Gastrocnemius medialis (tissue), 3 donors: ENCODE data around the genes KIF3A and AFF4.

GRCh38 chr5:132557527-132558275, 924 bp downstream of the RAD50 start:
- PRO-cap: no peak
- RAMPAGE, long total RNA, 3 experiments: no peak in any of the 3 experiments

GRCh38 chr5:132736636-132737812, at the start of gene KIF3A:
Gene KIF3A (minus strand): TSS chr5:132737546.
- PRO-cap: no peak
- RAMPAGE, long total RNA, 3 experiments: start-site peak on the minus strand in 3 of 3 experiments, at chr5:132737518-132737571 at its widest, 36 to 149 reads per replicate

- PRO-cap: no peak
- RAMPAGE, long total RNA, 3 experiments: no peak in any of the 3 experiments
These were observed 13.9 kb downstream of the CCNI2 start for GRCh38 chr5:132760872-132761742.

DNA sequence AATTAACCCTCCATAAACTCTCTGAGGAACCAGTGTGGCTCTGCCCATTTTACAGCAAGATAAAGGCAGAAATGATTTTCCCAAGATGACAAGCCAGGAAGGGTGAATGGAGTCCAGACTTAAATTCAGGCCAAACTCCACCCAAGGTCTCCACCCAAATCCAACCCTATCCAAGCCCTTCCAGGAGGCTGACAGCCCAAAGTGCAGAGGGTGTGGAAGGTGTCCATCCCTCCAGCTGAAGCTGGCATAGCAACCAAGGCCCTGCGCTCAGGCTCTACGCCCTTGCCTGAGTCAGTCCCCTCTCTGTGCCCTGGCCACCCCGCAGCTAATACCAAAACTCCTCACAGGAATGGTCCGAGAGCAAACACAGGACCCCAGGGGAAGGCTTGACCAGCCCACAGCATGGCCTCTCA, 2.2 kb downstream of the SEPTIN8 start:
- PRO-cap: no peak
- RAMPAGE, long total RNA, 3 experiments: no peak in any of the 3 experiments

DNA sequence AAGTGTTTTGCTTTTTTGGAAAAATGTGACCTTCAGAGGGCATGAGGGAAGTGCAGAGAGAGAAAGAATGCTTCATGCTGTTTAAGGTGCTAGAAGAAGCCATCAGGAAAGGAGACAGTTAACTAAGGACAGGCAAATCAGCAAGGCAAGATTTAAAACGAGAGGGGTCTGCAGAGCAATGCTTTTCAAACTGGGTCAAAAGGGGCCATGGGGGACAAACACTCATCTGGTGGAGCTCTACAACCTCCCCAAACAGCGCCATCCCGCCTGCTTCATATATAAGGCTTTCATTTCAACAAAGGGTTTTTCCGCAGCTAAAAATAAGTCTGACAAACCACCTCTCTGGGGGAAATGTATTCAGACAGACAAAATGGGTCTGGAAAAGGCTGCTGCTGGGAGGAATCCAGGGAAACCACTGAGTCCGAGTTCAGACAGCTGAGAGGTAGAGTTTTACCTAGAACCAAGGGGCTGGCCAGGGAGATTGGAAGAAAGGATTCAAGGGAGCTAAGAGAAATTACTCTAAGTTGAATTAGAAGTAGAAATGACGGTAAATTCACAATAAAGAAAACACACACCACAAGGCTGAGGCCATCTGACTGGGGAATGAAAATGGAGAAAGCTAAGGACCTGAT, 8.3 kb upstream of the SEPTIN8 start:
- PRO-cap: no peak
- RAMPAGE, long total RNA, 3 experiments: no peak in any of the 3 experiments

GRCh38 chr5:132874640-132875466, 1.4 kb downstream of the LEAP2 start:
- PRO-cap: no peak
- RAMPAGE, long total RNA, 3 experiments: no peak in any of the 3 experiments

GRCh38 chr5:132934087-132935101, 29.0 kb downstream of the AFF4 start:
- PRO-cap: no peak
- RAMPAGE, long total RNA, 3 experiments: no peak in any of the 3 experiments

- PRO-cap: no peak
- RAMPAGE, long total RNA, 3 experiments: no peak in any of the 3 experiments
These were observed 11.9 kb downstream of the AFF4 start for GRCh38 chr5:132951579-132951854.

- PRO-cap: bidirectional peak, plus-strand start at chr5:132963720, minus-strand start at chr5:132963529
- RAMPAGE, long total RNA, 3 experiments: no peak in any of the 3 experiments
These were observed at the start of gene AFF4 for GRCh38 chr5:132963187-132964282. Gene AFF4 (minus strand): TSS chr5:132963634.

DNA sequence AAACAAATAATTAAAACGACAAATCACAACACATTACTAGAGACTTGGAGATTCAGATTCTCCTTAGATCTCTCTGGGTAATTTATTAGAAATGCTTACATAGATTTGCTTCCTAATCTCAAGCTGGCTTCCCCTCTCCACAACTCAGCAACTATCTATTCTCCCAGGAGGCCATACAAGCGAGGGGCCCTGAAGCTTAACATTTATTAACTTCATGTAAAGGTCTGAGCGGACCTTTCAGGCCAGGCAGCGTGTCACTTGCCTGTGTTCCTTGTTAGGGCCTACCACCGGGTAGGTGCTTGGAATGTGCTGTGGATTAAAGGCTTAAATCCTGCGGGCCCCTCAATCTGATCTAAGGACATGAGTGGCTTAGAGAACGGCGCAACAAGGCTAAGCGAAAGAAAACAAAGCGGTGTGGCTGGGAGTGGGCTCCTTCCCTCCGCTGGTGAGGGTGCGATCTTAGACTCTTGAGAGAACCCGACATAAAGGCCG, 735 bp upstream of the HSPA4 start:
- PRO-cap: no peak
- RAMPAGE, long total RNA, 3 experiments: no peak in any of the 3 experiments

- PRO-cap: no peak
- RAMPAGE, long total RNA, 3 experiments: no peak in any of the 3 experiments
These were observed 39.3 kb downstream of the HSPA4 start for GRCh38 chr5:133091028-133091602.

- PRO-cap: no peak
- RAMPAGE, long total RNA, 3 experiments: no peak in any of the 3 experiments
These were observed 118.9 kb downstream of the HSPA4 start for GRCh38 chr5:133170657-133171227.

DNA sequence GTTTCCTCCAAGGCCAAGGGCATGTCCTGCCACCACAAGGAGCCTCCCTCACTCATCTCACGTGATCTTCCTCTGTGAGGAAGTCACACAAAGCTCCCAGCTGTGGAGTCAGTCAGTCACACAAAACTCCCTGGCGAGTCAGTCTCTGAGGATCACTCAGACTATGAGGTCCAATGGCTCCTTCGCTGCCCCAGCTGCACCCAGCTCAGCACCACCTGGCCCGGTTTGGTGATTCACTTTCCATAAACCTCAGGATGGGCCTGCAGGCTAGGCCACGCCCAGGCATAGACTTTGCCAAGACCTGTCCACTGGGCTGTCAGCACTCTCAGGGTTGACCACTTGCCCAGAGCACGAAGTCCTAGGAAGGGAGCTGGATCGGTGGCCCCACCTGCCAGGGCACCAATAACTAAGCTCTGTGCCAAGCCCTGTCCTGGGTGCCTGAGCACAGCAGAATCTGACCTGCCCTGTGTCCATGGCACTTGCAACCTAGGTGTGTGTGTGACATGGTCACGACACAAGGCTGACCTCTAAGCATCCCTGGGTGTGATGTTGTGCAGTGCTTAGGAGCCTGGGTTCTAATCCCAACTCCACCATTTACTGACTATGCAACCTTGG, 233.9 kb downstream of the HSPA4 start:
- PRO-cap: bidirectional peak, plus-strand start at position 90 of the sequence, minus-strand start at position 54 of the sequence; bidirectional peak, plus-strand start at position 346 of the sequence, minus-strand start at position 227 of the sequence
- RAMPAGE, long total RNA, 3 experiments: no peak in any of the 3 experiments

DNA sequence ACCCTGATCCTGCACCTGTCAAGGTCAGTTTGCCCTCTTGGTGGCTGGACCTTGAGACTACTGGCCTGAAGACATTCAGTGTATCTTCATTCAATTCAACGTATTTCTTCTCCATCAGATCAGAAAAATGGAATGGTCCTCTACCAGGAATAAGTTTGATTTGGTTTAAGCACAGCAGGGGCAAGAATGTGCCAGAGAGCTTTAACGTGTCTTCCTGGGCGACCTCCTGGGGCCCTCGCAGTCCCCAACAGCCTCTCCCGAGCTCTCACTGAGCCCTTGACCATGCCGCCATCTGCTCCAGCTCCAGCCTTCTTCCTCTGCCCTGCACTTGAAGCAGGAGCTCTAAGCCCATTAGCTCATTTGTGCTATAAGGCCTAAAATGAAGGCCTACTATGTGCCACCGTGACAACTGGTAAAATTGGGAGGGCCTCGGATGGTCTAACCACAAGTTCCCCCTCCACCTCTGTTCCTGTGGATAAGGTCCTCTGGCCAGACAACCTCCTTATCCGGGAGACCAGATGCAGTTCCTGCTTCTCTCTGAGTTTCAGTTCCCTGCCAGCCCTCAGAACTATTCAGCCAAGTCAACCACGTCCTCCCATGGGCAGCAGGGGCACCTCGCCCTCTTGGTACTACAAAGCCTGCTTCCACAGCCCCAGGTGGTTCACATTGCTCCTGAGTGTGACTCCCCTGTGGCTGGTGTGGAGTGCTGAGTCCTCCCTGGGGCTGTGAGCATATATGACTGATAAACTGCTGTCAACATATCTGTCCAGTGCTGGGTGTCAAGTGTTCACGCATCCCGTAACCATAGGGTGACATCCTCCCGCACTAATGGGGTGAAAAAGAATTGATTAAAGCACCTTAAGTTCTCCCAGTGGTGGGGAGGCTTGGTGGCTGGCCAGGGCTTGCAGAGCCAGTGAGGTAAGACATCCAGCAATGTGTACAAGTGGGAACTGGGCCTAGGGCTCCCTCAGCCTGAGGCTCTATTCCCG, 35.8 kb downstream of the C5orf15 start:
- PRO-cap: no peak
- RAMPAGE, long total RNA, 3 experiments: no peak in any of the 3 experiments

GRCh38 chr5:133969648-133970839, 1.6 kb upstream of the C5orf15 start:
- PRO-cap: no peak
- RAMPAGE, long total RNA, 3 experiments: no peak in any of the 3 experiments

DNA sequence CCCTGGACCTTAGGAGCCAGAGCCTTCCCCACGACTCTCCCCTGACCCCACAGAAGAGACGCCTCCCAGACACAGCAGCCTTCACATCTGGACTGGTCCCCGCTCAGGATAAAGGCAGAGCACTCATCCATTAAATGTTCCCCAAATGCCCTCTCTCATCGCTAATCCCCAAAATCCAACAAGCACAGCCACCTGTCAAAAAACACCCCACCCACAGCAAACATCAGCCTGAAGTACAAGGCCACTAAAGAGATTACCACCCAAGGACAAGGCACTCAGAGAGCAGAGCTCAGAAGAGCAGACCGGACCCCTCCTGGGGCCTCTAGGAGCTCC, 9.9 kb downstream of the VDAC1 start:
- PRO-cap: no peak
- RAMPAGE, long total RNA, 3 experiments: no peak in any of the 3 experiments

DNA sequence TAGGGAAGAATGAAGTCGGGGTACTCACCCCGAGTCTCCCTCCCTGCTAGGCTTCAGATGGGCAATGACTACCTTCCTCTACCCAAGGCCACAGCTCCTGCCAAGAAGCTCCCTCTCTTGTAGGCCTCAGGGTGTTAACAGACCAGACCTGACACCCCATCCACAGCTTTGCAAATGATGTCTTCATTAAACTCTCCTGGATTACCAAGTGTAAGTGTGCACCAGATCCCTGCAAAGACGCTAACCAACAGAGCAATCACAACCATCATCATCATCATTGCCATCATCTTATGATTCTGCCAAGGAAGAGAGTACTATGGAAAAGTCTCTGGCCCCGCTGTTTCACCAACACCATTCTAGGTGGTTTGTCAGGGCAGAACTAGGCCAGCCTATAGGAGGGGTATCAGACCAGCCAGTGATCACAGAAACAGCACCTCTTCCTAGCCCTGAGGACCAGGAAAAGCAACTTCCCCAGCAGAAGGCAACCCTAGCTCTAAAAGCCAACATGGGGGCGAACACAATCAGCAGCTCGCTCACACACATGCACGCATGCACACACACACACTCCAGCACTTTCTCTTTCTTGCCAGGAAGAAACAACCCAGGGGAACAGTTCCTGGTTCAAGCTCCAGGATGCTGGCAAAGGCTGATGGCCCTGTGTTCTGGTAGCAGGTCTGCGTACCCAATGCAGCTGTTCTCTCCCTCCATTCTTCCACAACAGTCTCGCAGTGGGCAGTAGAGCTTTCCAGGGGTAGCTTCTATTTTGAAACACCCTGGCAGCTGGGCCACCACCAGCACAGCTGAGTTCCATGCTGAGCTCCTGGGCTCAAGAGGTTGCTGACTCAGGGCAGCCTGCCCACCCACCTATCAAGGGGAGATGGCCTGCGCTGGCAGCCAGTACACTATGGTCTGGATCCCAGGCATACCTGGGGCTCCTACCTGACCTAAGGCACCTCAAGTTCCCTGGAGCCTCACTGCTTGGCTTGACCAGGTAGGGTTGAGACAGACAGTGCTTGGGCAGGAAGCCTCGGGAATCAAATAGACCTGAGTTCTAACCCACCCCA, 4.9 kb downstream of the VDAC1 start:
- PRO-cap: no peak
- RAMPAGE, long total RNA, 3 experiments: no peak in any of the 3 experiments

DNA sequence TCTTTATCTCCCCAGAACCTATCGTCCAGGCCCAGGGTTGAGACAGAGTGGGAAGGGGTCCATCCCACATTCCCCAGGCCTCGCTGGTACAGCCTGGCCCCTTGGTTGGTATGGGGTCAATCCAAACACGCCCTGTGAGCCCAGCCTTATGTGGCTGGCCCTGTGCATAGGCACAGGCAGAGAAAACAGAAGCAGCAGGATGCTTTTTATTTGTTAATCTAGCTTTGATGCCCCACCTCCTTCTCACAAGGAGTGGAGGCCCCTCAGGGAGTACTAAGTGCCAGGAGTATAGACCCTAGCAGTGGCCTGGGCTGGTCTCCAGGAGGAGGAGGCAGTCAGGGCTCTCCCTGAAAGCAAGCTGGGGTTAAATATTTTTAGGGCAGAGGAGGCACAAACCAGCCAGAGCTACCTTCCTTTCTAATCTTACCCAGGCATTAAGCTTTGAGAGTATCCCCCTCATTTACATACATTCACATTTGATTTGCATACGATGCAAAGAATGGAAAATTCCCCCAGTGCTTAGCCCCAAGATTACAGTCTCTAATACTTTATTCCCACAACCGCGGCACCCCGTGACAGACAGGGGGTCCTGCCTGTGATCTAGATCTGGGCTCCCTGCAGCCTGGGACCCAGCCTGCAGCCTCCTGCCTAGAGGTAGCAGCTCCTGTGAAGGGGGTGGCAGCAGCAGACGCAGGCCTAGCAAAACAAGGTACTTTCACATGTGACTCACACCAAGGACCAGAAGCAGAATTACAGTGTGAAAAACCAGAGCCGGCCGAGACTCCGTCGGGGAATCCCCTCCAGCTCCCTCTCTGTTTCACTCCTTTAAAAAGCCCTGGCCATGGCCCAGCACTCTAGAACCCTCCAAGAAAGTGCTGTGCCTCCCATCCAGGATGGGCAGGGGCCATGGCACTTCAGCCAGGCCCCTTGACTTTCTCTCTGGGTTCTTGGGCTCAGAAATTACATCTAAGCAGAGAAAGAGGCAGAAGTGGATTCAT, 14.3 kb upstream of the TCF7 start:
- PRO-cap: no peak
- RAMPAGE, long total RNA, 3 experiments: no peak in any of the 3 experiments

DNA sequence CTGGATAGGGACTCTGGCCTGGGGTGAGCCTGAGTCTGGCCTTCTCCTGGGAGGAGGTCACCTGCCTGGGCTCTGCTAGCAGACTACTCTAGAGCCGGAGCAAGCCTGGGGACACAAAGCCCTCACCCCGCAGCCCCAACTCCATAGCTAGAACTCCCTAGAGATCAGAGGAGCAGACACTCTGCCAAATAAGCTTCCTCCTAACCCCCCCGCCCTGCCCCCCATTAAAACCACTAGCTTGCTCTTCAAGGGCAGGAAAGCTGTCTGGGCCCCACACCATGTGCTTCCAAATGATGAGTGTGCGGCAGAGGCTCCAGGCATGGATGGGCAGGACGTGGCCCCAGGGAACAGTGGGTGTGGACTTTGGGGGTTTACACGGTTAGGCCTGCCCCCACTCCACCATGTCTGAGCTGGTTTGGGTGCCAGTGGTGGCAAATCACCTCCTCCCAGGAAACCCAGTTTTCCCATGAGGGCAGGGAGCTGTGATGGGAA, 10.0 kb downstream of the TCF7 start:
- PRO-cap: no peak
- RAMPAGE, long total RNA, 3 experiments: no peak in any of the 3 experiments

GRCh38 chr5:134129207-134129938, 14.9 kb downstream of the TCF7 start:
- PRO-cap: no peak
- RAMPAGE, long total RNA, 3 experiments: no peak in any of the 3 experiments